Metastatic Lung Carcinoma in the Adrenal Gland (tissue), 1 donor: ENCODE data around the genes MAGEA4, GABRE, IDH3G and NAA10.

GRCh38 chrX:150366944-150367380 is 3.8 kb downstream of the MAMLD1 start:
- PRO-cap, result no peak

DNA sequence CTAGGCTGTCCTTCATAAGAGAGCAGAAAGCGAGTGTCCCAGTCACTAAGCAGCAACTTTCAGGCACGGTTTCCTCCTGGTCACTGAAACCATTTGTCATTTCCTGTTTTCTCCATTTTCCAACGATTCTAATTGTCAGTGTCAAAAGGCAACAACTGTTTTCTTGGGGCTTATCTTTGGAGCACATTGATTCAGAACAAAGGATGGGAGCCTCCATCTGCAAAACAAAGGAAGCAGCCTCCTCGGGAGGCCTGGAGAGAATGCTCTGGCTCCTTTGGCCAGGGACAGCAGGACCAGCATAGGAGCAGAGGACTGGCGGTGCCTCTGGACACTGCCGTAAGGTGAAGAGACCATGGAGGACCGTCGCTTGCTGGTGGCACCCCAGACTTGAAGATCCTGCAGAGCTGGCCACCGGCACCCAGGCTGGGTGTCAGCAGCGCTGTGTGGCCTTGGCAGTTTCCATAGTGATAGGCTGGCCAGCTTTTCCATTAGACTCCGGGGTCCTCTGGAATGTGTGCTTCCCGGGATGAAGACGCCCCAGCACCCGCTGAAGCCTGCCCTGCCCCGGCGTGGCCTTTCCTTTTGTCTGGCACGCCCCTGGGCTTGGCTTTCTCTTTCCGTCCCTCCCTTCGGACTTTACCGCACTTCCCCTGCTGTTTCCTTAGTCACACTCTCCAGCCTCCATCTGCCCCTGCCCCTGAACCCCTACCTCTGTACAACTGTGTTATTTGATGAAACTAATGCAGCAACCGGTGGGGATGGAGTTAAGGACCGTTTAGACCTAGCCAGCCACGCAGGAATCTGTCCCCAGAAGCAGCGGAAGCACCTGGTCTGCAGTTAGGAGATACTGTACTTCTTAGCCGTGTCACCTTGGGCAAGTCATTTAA is 61.0 kb upstream of the MTM1 start:
- PRO-cap, result no peak

- PRO-cap, result no peak
Measured at GRCh38 chrX:150525501-150526091, 42.8 kb upstream of the MTM1 start.

GRCh38 chrX:150846223-150846449 is 52.3 kb downstream of the CD99L2 start:
- PRO-cap, result no peak

- PRO-cap, result no peak
Measured at GRCh38 chrX:151397401-151397896, 443 bp downstream of the VMA21 start.

DNA sequence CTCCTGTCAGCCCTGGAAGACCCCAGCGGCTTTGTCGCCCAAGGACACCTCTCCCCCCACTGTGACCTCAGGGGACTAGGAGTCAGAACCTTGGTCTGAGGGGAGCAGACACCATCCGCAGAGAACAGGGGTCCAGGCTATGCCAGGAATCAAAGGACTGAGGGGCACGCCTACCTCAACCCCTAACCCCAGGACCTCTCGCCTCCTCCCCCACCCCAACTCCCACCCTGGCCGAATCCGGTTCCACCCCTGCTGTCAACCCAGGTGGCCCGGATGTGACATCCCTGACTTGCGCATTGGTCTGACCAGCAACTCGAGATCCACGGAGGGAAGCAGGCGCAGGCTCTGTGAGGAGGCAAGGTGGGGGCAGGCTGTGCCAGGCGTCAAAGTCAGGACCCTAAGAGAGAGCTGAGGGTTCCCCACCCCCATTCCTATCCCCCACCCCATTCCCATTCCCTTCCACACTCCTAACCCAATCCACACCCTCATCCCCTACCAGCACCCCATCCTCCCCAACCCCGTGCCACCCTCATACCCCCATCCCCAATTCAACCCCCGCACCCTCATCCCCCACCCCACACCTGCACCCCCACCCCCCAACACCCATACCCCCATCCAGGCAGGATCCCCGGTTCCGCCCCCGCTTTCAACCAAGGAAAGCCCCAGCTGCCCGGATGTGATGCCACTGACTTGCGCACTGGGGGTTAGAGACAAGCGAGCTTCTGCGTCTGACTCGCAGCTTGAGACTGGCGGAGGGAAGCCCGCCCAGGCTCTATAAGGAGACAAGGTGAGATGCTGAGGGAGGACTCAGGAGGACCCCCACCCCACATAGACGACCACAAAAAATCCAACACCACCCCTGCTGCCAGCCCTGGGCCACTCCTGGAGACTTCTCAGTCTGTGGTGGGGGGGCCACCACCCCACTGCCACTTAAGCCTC is at the start of gene MAGEA4:
Gene MAGEA4 (plus strand): TSS at position 707 of the 939 bp plus-strand sequence.
- PRO-cap, result bidirectional peak, plus-strand start at position 308 of the sequence, minus-strand start at position 262 of the sequence; bidirectional peak, plus-strand start at position 738 of the sequence, minus-strand start at position 648 of the sequence

DNA sequence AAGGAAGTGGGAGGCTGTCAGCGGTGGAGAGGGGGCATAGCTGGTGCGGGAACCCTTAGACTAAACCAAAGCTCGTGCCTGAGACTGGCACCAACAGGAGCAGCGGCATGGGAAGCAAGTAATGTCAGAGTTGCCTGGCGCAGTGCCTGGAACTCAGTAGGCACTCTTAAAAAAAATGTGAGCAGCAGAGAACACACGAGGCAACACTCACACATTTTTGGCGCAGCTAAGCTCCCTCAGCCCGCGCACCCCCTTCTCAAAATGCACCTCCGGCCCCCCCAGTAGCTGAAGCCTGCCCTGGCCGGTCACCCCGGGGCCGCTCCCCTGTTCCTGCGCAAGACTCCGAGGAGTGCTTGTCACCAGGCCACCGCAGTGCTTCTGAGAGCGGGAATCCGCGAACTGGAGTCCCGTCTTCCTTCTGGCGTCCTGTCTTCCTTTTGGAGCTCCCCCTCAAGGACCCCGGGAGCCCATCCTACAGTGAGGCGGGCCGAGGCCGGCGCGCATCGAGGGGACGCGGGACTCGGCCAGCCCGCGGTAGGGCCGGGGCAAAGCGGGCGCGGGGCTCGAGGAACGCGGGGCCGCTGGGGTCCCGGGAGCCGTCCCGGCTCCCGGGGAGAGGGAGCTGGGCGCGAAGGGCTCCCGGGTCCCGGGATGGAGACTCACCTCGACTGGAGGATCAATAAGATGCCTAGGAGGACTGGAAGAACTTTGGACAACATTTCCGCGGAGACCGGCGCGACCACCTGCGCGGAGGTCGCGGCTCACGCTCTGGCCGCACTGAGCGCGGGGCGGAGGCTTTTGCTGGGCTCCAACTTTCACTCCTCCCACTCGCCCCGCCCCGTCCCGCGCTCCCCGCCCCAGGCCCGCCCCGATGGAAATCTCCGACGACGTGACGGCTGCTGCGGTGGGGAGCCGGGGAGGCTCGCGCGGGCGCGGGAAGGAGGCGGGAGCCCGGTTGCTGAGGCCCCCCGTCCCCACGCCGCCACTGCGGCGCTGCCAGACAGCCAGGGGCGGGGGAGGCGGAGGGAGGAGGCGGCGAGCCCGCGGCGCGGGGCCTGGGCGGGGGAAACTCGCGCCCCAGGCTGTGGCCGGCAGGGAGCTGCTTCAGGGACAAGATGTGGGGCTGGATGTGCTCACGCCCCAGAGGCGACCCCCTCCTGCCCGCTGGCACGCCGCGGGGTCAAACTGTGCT is at the start of gene GABRE:
Gene GABRE (minus strand): TSS at position 770 of the 1,192 bp plus-strand sequence.
- PRO-cap, result bidirectional peak, plus-strand start at position 372 of the sequence, minus-strand start at position 380 of the sequence; bidirectional peak, plus-strand start at position 884 of the sequence, minus-strand start at position 770 of the sequence

GRCh38 chrX:152895565-152896176 is 2.2 kb upstream of the ZNF185 start:
- PRO-cap, result bidirectional peak, plus-strand start at chrX:152896022, minus-strand start at chrX:152895783

DNA sequence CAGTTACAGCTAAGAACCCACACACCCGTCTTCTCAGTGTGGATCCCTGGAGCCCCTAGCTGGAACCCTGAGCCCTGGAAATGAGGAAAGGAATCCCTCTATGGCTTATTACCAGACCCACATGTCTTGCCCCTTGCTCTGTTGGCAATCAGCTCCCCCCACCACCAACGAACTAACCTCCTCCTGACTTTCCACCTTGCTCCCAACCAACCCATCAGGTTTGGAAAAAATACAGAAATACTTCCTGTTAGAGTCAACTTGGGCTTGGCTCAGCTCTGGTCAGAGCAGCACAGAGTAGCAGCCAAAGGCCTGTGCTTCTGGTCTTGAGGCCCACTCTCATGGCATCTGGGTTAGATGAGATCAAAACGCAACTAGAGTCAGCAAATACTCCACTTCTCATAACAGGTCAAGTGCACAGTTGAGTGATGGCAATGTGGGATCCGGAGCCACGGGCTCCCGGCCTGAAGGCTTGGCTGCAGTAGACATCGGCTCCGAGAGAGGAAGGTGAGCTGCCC is 34.7 kb downstream of the ZNF185 start:
- PRO-cap, result no peak

GRCh38 chrX:153370923-153371550 is 30.1 kb downstream of the PNMA6E start:
- PRO-cap, result no peak

- PRO-cap, result no peak
Measured at GRCh38 chrX:153412721-153412920, 1.3 kb downstream of the ZFP92 start.

DNA sequence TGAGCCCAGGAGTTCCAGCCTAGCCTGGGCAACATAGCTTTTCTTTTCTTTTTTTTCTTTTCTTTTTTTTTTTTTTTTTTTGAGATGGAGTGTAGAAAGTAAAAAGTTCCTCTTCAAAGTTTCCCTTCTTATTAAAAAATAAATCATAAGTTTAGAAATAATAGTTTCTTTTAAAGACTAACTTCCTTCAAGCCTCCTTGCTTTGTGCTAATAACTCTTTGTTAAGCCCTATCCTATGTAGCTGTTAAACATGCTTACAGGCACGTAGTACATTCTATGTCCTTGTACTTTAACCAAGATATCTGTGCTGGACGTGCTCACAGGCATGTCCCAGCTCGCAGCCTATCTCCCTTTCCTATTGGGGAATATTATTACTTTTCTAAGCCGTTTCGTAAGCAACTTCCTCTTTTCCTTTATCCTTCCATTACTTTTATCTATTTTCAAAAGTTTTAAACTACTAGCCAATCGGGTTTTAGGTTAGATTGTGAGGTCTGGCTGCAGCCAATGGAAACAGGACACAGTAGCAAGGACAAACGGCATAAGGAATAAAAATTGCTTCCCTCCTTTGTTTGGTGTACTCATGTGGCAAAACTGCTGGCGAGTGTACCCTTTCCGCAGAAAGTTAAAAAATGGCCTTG is 2.4 kb upstream of the PNCK start:
- PRO-cap, result no peak

DNA sequence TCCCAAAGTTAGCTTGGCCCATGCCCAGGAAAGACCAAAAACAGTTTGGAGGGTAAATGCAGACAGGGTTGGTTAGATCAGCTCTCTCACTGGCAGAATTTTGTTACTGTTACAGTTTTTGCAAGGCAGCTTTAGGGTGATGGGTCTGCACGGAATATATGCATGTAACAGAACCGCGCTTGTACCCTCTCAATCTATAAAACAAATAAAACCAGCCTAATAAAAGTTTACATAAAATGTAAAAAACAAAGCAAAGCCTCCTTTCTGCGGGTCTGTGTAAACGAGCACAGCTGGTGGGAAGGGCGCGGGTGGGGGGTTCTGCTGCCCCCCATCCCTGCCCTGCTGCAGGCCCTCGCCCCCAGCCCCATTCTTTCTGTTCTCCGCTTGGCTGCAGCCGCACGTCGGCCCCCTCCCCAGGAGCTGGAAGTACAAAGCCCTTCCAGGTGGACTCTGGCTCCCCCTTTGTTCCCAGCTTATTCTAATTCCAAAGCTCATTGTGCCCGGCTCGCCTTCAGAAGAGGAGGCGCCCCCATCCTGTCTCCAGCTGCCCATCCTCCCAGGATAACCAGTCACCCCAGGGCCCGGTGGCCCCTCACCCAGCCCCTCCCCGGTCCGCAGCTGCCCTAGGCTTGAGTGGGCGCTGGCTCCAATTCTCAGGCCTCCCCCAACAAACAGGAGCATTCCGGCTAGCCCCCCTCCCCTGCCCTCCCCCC is 3.4 kb upstream of the SLC6A8 start:
- PRO-cap, result no peak

DNA sequence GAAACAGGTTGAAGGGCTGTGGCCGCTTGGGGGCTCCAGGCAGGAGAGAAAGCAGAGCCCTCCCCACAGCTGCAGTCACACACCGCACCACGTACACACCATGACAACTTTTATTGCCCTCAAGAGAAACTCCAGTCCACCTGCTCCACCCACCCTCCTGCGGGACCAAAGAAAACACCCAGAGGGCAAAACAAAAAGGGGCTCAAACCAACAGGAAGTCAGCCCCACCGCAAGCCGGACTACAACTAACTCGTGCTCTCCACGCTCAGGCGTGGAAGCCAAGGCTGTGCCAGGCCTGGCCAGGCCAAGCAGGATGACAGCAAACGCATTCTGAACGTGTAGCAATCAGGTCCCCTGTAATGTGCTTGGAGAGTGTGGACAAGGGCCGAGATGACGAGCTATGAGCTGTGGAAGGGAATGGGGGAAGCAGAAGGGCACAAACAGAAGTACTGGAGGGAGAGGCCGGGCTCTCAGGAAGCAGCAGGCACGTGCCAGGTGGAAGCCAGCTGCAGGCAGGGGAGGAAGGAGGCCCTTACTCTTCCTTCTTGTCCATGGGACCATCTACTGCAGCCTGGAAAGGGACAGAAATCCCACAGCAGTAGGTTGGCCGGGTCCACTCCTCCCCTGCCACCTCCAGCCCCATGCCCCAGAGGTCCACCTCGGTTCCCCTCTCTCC is 12.8 kb downstream of the SLC6A8 start:
- PRO-cap, result no peak

GRCh38 chrX:153744832-153745356 is 19.2 kb upstream of the PLXNB3 start:
- PRO-cap, result no peak

DNA sequence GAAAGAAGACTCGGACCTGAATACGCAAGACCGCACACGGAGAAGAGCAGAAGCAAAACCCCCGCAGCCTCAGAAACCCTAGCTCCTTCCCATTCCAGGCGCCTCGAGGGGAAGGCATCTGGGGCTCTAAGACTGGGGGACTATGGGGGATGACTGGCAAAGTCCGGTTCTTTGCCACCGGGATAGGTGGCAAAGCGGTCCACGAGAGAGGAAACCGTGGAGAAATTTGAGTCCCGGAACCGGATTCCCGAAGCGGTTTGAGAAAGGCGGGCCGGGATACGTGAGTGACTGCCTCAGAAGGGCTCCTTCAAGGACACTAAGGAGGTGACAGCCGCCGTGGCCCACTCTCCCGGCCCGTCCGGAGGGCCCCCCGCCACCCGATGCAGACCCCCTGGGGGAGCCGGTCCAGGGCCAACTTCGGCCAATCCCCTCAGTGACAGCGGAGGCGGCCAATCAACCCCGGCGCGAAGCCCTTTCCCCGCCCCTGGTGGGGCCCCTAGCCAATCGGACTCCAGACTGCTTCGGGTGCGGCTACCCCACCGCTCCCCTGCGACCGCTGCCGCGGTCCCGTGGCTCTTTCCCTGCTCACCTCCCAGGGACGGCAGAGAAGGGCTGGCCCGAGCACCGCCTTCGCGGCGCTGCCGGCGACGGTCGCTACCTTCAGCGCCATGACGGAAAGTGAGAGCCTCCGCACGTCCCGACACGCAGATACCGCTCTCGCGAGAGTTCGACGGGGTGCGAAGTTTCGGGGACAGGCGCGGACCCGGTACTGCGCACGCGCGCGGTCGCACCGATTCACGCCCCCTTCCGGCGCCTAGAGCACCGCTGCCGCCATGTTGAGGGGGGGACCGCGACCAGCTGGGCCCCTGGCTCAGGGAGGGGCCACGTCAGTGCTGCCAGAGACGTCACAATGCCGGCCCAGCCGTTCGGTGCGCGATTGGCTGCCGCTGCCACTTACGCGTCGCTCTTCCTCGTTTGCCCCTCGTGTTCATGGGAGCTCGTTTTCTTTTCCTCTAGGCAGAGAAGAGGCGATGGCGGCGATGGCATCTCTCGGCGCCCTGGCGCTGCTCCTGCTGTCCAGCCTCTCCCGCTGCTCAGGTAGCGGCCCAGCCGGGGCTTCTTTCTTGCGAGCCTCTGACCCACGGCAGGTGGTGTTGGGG is at the start of gene IDH3G:
Gene IDH3G (minus strand): TSS at position 719 of the 1,160 bp plus-strand sequence.
- PRO-cap, result bidirectional peak, plus-strand start at position 514 of the sequence, minus-strand start at position 434 of the sequence; bidirectional peak, plus-strand start at position 1,020 of the sequence, minus-strand start at position 710 of the sequence

DNA sequence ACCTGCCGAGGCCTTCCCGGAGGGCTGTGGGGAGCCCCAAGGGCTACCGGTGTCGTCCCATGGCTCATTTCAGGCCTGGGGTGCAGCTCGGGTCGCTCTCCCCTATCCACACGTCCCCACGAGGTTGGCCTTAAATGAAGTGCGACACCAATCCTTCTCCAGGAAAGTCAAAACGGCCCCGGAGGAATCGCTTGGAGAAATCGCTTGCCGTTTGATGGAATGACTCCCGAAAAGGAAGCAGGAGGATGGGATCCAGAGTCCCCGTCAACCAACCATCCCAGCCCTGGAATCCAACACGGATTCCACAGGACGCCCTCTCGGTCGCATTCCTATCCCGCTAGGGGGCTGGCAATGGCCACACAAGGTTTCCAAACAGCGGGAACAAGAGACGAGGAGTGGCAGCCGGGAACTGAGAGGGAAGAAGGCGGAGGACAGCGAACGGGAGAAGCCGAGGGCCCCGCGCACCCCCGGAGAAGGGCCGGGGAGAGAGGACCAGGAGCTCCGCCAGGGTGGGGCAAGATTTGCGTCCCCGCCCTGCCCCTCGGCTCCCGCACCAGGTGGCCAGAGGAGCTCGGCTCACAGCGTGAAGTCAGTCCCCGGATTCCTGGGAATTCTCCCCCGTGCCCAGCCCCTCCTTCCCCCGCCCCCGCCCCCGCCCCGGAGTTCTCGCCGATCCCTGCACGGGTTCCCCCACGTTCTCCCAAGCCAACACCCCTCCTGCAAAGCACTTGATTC is 1.6 kb downstream of the PDZD4 start:
- PRO-cap, result no peak

GRCh38 chrX:153934645-153935469 is at the start of gene NAA10:
Gene NAA10, minus strand, starts transcription at chrX:153935037.
- PRO-cap, result bidirectional peak, plus-strand start at chrX:153935175, minus-strand start at chrX:153935037

DNA sequence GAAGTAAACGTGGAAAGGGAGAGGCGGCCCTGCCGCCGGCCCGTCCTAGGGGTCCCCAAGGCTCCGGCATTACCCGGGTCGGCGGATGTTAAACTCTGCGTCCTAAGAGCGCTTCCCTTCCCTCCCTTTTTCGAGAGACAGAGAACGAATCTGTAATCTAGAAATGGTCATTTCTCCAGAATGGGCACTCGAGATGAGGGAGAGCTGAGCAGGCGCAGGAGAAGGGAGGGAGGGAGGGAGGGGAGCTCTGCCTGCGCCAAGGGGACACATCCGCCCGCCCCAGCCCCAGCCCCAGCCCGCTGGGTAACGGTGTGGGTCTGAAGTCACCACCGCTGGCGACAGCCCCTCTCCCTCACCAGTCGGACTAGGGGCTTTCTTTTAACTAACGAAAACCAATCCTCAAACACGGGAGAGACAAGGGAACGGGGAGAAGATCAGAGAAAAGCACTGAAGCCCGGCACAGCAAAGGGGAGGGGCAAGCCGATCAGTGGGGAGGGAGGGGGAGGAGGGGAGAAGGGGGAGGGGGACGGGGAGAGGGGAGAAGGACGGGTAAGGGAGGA is 1.6 kb downstream of the HCFC1 start:
- PRO-cap, result bidirectional peak, plus-strand start outside the sequence, minus-strand start at position 446 of the sequence

GRCh38 chrX:153970897-153971668 is 535 bp downstream of the HCFC1 start:
- PRO-cap, result bidirectional peak, plus-strand start at chrX:153971348, minus-strand start at chrX:153971202; unidirectional peak, minus-strand start at chrX:153971599